Placental pericyte (primary cell): ENCODE measurements around the genes PHF21A, CHRM4 and HARBI1.

- CAGE, long polyA plus RNA = no peak
Measured at GRCh38 chr11:45882399-45883129, 2.9 kb upstream of the MAPK8IP1 start.

DNA sequence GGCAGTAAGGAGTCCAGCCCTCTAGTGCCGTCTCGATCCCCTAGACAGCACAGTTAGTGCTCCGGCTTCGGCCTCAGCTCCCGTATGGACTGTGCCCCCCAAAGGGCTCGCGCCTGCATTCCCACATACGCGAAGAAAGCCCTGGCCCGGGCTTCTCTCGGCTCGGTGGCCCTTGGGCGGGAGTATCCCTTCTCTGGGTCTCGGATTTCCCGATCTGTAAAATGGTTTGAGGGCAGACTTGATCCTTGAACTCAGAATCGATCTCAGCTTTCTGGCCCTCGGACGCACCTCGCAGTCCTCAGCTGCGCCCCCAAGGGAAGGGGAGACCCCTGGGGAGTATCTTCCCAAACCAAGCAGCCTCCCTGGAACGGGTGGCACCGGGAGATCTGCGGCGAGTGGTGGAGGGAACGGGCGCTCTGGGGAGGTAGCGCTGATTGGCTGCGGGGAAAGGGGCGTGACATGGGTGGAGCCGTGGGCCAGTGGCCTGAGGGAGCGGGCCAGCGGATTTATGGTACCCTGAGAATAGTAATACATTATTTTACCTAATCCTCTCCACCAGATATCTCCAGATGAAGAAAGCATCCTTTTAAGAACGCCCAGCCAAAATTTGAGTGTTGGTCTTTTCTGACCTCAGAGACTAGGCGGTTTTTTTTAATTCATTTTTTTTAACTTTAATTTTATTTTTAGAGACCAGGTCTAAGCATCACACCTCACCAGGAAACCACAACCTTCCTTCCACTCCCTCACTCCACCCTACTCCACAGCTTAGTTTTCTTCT, 938 bp upstream of the PEX16 start:
- CAGE, long polyA plus RNA = no peak

DNA sequence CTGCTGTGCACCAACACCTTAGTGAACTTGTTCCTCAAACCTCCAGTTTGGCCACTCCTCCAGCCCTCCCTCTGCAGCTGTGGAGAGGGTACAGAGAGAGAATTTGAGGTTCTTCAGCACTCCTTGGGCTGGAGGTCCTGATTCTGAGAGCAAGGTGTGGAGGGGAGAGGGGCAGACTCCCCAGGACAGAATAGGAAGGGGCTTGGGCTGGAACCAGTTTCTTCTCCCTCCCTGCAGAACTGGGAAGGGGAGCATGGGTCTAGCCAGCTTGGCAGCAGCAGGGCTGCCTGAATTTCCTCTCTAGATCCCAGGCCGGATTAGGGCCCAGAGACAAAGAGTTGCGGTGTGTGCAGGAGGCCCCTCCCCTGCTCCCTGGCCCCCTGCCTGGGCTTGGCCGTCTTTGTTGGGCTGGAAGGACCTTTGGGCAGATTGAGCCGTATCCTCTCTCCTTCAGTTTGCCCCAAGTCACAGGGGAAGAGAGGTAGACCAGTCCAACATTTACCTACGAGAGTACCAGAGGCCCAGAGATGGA, 2.4 kb upstream of the PEX16 start:
- CAGE, long polyA plus RNA = no peak

GRCh38 chr11:45921463-45921935, 957 bp upstream of the LARGE2 start:
- CAGE, long polyA plus RNA = no peak

GRCh38 chr11:46011900-46012598, 89.6 kb downstream of the LARGE2 start:
- CAGE, long polyA plus RNA = no peak

DNA sequence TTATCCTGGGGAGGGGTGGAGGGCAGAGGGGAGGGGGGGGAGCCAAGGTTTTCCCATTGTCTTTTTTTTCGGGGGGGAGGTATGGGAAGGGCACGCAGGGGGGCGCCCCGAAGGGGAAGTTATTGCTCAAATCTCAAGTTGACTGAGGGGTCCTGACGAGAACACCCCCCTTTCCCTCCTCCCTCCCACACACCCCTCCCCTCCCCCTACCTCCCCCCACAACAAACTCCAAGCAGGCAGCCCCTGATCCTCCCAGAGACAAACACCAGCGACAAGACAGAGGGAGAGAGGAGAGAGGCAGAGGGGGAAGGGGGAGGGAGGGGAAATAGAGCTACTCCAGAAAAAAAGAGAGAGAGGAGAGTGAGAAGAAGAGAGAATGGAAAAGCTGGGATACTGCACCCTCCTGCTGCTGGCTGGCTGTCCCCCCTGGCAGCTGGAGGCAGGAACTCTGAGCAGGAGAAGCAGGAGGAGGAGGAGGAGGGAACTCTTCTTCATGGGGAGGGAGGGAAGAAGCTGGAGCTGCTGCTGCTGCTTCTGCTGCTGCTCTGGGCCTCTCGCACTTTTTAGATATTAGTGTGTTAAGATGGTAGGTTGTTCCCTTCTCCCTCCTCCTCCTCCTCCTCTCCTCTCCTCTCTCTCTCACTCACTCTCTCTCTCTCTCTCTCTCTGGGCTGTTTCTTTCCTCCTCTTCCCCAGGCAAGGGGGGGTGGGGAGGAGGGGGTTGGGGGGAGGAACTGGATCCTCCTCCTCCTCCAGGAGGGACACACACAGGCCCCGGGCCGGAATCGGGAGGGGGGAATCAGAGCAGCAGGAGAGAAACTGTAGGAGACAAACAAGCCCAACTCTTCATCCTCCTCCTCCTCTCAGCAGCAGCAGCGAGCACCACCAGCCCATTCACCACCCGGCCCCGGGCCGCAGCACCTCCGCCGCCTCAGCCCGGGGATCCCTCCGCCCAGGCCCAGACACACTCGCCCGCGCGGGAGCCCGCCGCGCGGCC, at the start of gene PHF21A:
Gene PHF21A, minus strand, starts transcription at position 919 of the 997 bp plus-strand sequence.
- CAGE, long polyA plus RNA = no peak

GRCh38 chr11:46122786-46123260, 1.6 kb upstream of the PHF21A start:
- CAGE, long polyA plus RNA = no peak

DNA sequence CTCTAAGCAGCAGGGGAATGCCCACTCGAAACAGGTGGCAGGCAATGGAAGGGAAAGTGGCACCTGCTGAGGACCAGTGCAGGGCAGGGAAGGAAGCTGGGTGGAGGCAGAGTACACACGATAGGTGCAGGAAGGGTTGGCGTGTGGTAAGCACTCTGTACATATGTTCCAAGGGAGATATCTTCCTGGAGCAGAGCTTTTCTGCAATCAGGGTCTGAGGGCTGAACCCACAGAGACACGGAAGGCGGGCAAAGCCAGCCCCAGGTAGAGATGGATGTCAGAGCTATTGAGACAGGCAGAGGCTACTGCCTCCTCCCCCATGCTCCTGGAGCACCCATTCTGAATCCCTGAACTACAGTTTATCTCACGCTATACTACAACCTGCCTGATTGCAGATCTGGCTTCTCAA, 11.5 kb upstream of the CREB3L1 start:
- CAGE, long polyA plus RNA = no peak

DNA sequence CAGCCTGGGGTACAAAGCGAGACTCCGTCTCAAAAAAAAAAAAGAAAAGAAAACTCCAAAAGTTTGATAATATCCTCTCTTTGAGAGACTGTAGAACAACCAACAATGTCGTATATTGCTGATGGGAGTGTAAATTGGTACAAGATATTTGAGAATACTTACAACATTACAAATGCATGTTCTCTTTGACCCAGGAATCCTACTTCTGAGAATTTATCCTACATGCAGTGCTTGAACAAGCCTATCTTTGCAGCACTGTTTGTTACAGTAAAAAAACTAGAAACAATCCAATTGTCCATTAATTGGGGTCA, 9.7 kb upstream of the CREB3L1 start:
- CAGE, long polyA plus RNA = no peak

GRCh38 chr11:46296485-46297505, 19.3 kb downstream of the CREB3L1 start:
- CAGE, long polyA plus RNA = no peak

DNA sequence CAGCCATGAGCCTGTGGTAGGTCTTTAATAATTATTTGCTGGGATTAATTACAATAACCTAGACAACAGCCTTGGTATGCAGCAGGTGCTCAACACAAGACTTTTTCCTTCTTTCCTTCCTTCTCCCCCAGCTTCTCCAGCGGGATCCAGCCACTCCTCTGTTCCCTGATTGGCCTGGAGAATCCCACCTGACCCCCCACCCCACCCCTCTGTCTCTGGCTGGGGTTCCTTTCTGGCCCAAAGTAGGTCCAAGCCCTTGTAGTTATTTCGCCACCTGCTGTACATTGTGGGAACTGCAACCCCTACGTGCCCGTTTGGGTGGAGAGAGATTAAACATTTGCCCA, 32.3 kb upstream of the DGKZ start:
- CAGE, long polyA plus RNA = no peak

- CAGE, long polyA plus RNA = no peak
Measured at GRCh38 chr11:46332432-46333775, 14.4 kb upstream of the DGKZ start.

GRCh38 chr11:46372234-46372884, 9.1 kb upstream of the MDK start:
- CAGE, long polyA plus RNA = no peak

DNA sequence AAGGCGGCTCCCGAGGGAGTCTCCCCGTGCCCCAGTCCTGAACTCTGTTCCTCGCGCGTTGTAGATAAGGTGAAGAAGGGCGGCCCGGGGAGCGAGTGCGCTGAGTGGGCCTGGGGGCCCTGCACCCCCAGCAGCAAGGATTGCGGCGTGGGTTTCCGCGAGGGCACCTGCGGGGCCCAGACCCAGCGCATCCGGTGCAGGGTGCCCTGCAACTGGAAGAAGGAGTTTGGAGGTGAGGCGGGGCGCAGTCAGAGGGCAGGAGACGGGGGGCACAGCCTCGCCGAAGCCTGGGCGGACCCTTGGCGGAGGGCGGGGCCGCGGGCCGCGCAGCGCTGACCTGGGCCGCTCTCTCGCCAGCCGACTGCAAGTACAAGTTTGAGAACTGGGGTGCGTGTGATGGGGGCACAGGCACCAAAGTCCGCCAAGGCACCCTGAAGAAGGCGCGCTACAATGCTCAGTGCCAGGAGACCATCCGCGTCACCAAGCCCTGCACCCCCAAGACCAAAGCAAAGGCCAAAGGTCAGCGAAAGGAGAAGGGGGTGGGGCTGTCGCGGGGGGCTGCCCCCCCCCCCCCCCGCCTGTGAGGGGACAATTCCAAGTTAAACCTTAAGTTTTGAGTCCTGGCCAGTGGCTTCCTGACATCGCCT, 884 bp downstream of the MDK start:
- CAGE, long polyA plus RNA = no peak

DNA sequence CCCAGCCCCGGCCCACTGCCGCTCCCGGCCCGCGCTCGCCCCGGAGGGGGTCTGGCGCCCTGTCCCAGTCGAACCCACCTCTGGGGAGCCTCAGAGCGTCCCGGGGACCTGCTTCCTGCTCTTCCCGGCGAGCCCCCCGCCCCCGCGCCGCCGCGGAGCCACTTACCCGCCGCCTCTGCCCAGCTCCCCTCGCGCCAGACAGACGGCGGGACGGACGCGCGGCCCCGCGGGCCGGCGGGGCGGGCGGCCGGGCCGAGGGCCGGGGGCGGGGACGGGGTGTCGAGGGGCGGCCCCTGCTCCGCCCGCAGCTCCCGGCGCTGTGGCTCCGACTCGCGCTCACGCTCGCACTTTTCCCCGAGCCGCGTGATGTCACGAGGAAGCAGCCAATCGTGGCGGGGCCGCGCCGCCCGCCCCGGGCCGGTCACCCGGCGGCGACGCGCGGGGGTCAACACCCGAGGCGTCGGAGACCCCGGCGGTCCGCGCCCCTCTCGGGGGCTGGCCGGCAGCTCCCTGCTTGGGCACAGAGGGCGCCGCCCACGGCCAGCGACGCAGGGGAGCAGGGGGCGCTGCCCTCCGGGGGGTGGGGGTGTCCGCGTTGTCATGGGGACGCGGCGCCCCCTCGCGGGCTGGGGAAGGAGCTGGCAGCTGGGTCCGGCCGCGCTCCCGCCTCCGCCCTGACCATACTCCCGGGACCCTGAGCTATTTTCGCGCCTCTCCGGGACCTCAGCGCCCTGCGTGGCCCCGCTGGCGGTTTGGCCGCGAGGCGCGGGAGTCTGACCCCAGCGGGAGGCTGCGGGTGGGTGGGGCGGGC, at the start of gene CHRM4:
Gene CHRM4, minus strand, starts transcription at position 324 of the 811 bp plus-strand sequence.
- CAGE, long polyA plus RNA = no peak

- CAGE, long polyA plus RNA = no peak
Measured at GRCh38 chr11:46434815-46435369, 43.3 kb upstream of the CHRM4 start.

- CAGE, long polyA plus RNA = no peak
Measured at GRCh38 chr11:46554142-46554840, 39.5 kb downstream of the AMBRA1 start.

GRCh38 chr11:46560323-46560729, 33.5 kb downstream of the AMBRA1 start:
- CAGE, long polyA plus RNA = no peak

DNA sequence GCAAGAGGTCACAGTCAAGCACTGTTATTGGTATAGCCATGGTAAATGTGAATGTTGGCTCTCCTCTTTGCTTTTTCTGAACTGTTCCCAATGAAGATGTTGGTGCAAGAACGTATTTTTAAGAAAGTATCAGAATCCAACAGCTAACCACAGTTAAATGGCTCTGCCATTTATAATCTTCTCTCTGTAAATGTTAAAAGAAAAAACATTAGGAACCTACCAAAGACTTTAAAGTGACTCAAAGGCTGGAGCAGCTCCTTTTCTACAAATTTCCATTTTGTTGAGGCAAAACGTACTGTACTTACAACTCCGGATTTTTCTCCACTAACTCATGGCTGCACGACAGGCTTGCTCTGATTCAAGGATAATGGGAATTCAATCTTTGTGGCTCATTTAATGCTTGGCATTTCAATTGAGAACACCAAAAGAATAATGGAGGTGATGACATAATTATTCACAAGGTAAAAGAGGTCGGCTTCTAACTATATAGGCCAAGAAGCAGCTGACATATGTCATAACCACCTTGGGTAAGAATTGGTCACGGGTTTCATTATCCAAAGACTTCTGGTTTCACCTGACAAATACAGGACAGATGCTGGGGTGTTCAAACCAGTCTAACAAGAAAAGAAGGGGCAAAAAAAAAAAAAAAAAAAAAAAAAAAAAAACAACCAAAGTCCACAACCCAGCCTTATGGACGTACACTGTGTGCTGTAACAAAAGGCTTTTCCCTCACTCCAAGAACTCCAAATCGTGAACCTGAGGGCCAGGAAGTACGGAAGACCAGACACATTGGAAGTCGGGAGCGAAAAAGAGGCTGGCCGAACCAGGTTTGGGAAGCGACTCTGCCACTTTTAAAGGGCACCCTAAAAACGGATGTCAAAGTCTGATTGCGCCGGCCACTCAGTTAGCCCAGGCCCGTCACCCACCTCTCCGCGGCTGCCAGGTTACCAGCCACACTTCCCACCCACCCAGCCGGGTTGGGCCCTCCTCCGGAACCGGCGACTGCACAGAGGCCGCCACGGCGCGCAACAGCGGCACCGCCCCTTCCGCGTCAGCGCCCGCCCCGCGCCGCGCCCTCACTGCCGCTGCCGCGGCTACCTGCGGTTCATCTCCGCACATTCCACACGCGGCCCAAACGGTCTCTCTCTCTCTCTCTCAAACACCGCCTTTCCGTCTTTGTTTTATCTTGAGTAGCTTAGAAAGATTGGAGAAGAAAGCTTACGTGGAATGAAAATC, at the start of gene HARBI1:
Gene HARBI1, minus strand, starts transcription at position 1,030 of the 1,236 bp plus-strand sequence.
- CAGE, long polyA plus RNA = no peak

GRCh38 chr11:46672178-46672852, 28.1 kb downstream of the ARHGAP1 start:
- CAGE, long polyA plus RNA = no peak